Hair follicular keratinocyte (primary cell): Measurements from ENCODE around the genes ADA, WFDC12, SEMG2 and PCIF1.

GRCh38 chr20:44471281-44471987, 4.2 kb upstream of the TTPAL start:
- RAMPAGE, long total RNA, result no peak

DNA sequence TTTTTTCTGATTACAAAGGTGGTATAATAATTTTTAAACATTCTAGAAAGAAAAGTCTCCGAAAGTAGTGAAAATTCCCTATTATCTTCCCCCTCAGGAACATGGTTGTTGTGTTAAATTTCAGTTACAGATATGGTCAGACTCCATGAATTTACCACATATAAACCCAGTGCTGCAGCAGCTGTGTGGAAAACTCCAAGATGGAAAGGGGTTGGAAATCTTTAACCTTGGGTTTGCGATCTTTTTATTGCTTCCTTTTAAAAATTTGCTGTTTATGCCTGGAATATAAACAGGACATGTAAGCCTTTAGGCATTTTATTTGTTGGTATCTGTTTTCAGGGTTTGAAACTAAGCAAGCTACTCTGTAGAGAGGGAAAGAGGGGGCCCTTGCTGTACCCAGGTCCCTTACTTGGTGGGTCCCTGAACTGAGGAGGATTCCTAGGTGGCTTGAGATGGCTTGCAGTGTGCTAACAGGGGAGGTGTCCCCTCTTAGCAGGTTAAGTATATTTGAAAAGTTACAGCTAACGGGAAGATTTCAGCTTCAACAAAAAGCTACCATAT, 778 bp downstream of the PKIG start:
- RAMPAGE, long total RNA, result no peak

- RAMPAGE, long total RNA, result no peak
Observed at GRCh38 chr20:44643529-44644154, 7.9 kb downstream of the ADA start.

DNA sequence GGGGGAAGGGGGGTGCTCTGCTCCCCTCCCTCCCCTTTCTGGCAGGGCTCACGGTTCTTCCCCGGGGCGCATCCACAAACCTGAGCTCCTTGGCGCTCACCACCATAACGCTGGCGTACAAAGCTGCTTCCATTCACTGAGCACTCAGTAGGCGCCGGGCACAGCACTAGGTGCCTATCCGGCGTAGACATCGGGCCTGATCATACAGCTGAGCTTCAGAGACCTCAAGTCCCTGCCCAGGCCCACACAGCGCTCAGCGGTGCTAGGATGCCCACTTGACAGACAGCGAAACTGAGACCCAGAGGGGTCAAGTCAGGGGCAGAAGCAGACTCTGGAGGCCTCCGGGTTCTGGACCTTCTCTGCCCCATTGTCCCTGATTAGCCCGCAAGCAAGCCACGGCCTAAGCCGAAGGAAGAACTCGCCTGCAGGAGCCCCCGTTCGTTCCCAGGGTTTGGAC, 433 bp downstream of the ADA start:
- RAMPAGE, long total RNA, result no peak

DNA sequence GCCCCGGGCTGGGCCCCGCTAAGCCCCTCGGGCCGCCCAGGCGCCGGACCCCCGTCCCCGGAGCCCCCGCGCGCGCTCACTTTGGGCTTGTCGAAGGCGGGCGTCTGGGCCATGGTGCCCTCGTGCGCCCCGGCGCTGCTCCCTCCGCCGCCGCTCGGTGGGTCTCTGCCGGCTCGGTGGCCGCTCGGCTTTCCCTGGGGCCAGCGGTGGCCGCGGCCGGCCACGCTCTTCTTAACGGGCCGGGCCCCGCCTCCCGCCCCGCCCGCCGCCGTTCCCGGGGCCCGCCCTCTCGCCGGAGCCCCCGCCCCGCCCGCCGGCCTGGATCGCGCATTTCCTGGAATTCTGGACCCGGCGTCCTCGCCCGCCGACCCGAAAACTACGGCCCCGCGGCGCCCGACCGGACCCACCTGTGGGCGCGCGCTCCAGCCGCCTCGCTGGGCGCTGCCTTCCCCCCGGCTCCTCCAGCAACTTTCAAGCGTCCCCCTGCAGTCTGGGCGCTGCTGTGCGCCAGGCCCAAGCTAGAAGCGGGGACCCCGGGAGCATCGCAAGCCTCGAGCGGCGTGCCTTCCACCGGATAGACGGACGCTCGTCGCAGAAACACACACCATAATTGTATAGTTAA, at the start of gene ADA:
Gene ADA (minus strand): TSS at position 205 of the 622 bp plus-strand sequence.
- RAMPAGE, long total RNA, result no peak

DNA sequence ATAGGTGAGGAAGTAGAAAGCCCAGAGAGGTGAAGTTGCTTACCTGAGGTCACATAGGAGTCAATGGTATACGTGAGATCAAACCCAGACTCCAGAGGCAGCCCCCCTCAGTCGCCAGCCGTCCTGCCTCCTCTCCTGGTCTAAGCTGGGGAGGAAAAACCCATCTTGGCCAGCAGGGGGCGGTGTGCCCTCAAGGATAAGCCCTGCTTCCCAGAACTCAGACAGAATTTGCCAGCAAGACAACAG, 30.1 kb upstream of the CCN5 start:
- RAMPAGE, long total RNA, result no peak

- RAMPAGE, long total RNA, result no peak
Observed at GRCh38 chr20:44716126-44716325, 857 bp downstream of the CCN5 start.

DNA sequence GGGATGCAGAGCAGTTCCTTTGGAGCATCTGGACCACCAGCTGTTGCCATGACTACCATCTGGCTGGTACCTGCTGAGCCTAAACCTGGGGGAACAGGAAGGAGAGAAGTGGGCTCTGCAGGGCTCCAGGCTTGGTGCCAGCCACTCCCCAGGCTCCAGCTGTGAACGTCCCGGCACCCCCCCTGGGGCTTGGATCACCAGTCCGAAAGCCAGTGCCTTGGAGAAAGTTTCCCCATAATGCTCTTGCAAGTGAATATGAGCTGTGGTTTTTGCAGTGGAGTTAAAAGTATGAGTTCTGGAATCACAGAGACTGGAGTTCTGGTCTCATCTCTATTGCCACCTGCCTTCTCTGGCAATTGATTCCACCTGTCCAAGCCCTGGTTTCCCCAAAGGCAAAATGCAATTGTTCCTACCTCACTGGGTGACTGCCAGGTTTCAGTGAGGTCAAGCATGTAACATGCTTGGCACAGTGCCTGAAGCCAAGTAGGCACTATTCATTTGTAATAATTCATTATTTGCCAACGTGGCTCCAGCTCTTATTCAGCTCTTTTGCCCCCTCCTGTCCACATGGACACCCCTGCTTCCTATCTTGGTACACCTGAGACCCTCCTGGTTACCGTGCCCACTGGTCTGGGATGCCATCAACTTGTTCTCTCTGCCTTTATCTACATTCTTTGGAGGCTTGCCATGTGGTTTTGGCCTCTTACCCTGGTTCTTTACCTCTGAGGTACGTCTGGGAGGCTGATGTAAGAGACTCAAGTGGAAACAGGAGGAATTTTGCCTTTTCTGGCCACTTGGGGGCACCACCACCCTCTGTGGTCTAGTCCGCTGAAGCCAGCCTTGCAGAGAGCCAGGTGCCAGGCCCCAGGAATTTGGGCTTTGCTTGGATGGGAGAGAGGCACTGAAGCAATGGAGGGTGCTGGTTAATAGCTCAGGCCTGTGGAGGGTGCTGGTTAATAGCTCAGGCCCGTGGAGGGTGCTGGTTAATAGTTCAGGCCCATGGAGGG, 1.5 kb downstream of the KCNK15 start:
- RAMPAGE, long total RNA, result no peak

GRCh38 chr20:45116154-45116379, 1.1 kb upstream of the WFDC5 start:
- RAMPAGE, long total RNA, result no peak

DNA sequence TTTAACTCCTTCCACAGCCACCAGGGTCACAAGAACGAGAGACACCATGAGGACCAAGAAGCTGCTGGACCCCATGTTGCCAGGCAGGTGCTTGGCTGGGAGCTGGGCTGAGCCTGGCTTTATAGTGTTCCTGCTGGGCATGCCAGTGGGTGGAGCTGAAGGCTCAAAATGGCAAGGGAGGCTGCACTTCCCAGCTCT, at the start of gene WFDC12:
Gene WFDC12 (minus strand): TSS at position 93 of the 198 bp plus-strand sequence.
- RAMPAGE, long total RNA, result no peak

GRCh38 chr20:45221252-45221529, at the start of gene SEMG2:
TSS of gene SEMG2 (plus strand) at chr20:45221373.
- RAMPAGE, long total RNA, result no peak

- RAMPAGE, long total RNA, result no peak
Observed at GRCh38 chr20:45344127-45344614, 4.1 kb downstream of the SDC4 start.

GRCh38 chr20:45344615-45345023, 3.6 kb downstream of the SDC4 start:
- RAMPAGE, long total RNA, result no peak

DNA sequence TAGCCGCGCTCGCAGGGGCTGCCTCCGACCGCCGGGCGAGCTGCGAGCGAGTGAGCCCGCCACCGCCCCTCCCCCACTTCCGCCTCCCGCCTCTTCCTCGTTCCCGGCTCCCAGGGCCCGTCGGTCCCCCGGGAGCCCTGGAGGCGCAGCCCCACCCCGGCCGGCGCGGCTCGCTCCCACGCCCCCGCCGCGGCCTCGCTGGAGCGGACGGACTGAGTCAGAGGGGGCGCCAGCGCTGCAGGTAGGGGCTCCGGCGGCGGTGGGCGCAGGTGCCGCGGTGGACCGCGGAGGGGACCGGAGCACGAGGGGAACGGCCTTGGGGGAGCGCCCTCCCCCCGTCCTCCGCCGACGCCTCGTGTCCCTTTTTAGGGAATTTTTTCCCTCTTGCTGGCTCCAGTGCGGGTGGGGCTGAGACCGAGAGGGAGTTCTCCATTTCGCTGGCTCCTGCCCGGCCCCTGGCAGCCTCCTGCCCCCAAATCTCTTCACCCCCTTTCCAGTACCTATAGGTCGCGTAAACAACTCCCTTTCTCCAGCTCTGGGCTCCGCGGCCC, 1.5 kb upstream of the DBNDD2 start:
- RAMPAGE, long total RNA, result no peak

DNA sequence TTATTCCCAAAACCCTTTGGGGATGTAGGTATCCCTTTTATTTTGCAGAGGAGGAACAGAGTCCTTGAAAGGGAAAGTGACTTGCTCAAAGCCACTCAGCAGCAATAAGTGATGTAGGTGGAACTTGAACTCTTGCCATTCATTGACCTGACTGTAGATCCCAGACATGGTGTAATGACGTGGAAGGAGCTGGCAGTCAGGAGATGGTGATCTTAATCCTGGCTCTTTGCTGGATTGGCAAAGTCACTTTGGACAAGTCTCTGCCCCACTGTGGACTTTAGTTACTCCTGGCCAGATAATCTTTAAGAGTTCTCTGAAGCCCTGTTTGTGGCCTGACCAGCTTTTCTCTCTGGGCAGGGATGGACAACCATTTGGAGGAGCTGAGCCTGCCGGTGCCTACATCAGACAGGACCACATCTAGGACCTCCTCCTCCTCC, 1.5 kb downstream of the DBNDD2 start:
- RAMPAGE, long total RNA, result no peak

- RAMPAGE, long total RNA, result no peak
Observed at GRCh38 chr20:45934489-45934770, at the start of gene PCIF1. TSS of gene PCIF1 (plus strand) at chr20:45934683.

- RAMPAGE, long total RNA, result no peak
Observed at GRCh38 chr20:45970842-45971091, 1.2 kb downstream of the ZNF335 start.

DNA sequence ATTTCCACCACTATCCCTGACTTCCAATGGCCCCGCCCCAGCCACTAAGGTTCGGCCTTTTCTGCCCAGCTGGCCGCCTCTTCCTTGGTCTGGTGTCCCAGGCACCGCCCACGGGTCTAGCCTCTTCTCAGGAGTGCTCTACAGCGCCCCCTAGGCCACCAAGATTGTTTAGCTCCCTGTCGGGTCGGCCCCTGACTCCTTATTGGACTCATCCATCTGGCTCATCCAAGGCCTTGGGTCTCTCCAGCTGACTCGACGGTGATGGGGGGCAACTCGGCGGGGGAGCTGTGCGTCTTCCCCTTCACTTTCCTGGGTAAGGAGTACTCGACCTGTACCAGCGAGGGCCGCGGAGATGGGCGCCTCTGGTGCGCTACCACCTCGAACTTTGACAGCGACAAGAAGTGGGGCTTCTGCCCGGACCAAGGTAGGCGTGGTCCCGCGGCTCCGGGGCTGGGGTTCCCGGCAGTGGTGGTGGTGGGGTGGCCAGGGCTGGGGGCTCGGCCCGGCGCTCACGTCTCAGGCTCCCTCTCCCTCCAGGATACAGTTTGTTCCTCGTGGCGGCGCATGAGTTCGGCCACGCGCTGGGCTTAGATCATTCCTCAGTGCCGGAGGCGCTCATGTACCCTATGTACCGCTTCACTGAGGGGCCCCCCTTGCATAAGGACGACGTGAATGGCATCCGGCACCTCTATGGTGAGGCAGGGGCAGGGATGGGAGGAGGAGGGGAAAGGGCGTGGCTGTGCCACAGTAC, 3.4 kb downstream of the MMP9 start:
- RAMPAGE, long total RNA, result no peak

- RAMPAGE, long total RNA, result no peak
Observed at GRCh38 chr20:46088334-46088697, 1.4 kb downstream of the NCOA5 start.

DNA sequence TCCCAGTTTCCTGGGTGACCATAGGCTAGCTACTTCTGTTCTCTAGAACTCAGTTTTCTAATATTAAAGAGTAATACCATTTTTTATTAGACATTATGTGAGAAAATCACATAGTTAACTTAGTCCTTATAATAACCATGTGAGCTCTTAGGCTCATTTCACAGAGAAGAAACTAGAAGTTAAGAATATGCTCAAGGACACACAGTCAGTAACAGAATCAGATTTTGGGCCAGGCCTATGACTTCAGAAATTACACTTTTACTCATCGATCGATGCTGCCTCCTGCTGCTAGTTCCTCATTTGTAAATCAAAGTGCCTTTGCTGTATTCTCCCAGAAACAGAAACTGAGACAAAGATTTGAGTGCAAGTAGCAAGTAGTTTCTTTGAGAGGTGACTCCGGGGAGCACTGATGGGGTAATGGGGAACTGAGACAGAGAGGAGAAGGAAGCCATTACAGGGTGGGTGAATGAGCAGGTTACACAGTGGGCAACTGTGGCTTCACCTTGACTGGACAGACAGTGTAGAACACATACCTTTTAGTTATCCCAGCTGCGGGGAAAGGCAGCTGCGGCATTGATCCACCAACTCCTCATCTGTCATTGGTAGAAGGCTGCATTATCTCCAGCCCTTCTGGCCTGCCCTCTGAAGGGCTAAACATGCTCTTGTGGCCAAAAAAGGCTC, 9.7 kb upstream of the CD40 start:
- RAMPAGE, long total RNA, result no peak